Astrocyte (in vitro differentiated cells and primary cell): ENCODE results near the gene JAM3.

DNA sequence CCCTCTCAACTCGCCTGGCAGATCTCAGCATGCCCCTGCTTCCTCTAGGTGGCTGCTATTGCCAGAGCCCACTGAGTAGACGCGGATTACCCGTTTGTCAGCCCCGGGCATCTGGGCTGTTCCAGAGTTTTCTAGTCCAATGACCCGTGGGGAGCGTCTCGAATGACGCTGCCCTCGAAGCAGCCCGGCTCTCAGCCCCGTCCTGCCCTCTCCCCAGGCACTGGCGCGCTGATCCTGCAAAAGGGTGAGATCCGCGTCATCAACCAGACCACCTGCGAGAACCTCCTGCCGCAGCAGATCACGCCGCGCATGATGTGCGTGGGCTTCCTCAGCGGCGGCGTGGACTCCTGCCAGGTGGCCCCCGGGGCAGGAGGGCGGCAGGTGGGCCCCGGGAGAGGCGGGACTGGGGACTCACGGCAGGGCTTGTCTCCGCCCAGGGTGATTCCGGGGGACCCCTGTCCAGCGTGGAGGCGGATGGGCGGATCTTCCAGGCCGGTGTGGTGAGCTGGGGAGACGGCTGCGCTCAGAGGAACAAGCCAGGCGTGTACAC lies 49.7 kb downstream of the ST14 start:
- PRO-cap: no peak
- RRBS, 2 experiments: 79 to 80% methylated on average over 15 to 17 of the region's 39 CpGs

GRCh38 chr11:130217537-130218083 lies 58.0 kb downstream of the ST14 start:
- PRO-cap: no peak
- RRBS, 2 experiments: no CpG with 5 or more reads among the region's 9 CpGs

DNA sequence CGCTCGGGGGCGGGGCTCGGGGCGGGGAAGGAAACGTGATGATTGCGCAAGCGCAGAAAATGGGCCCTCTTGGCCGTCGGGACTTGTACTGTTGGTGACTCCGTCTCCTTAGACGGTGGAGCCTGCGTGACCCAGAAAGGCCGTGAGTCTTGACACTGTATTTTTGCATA lies 142 bp upstream of the ZBTB44 start:
- PRO-cap: bidirectional peak, plus-strand start at position 60 of the sequence, minus-strand start outside the sequence
- RRBS, 2 experiments: no CpG with 5 or more reads among the region's 14 CpGs

- PRO-cap: no peak
- RRBS, 2 experiments: no CpG with 5 or more reads among the region's 12 CpGs
These were observed 25.1 kb downstream of the ADAMTS8 start for GRCh38 chr11:130403106-130403917.

DNA sequence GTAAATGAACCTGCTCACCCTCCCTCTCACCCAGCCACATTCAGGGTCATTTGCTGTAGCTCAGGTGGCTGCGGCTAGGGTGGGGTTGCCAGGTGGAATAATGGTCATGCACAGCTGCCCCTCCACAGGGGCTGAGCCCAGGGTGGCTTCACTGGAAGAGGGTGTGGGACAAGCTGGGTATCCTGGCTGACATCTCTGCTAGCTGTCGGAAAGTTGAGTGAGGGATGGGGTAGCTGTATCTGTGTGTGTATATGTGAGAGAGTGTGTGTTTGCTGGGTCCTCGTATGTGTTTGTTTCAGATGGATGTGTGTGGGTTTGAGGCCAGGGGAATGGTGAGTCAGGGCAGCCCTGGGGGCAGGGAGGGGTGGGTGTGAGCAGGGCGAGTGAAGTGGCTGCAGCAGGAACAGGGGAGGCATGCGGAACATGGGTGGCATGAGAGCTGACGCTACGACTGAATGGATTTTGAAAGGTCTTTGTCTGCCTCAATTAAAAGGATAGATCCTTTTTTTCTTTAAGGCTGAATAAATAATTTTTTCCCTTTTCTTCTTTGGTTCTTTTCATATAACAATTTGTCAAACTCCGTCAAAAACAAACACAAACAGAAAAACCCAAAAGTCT lies 79.8 kb downstream of the ADAMTS15 start:
- PRO-cap: no peak
- RRBS, 2 experiments: no CpG with 5 or more reads among the region's 8 CpGs

DNA sequence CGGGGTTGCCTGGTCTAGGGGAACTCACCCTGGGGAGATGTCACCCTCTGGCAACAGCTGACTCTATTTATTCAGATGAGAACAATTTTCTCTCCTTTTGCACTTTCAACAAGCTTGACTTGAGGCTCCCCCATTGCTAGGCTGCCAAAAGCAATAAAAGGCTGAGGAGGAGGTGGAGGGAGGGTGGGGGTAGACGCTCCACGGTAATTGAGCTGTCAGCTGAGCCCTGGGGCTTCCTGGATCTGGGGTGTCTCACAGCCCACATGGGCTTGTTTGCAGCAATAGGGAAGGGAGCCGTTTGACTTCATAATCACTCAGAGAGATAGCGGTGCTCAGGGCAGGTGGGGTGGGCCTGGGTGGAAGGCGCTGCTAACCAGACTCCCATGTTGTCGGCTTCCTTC lies 158.7 kb downstream of the ADAMTS15 start:
- PRO-cap: no peak
- RRBS, 2 experiments: no CpG with 5 or more reads among the region's 7 CpGs

DNA sequence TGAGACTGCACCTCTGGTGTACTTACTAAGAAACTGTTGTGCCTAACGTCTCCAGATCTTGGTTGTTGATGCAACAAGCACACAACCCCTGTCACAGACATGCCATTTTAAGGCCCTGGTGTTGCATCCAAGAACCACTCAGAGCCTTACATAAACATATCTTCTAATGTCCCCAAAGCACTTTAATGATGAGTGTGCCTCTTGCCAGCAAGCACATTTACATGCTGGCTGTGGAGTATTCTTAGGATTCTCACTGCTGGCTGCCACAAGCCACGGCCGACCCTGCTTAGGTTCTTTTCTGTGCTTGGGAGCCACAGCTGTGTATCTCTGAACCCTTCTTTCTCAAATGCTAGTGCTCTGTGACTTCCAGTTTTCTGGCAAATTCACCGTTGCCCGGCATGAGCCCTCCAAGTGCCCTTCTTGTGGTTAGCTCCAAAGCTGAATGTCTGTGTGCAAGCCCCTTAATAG lies 201.4 kb downstream of the ADAMTS15 start:
- PRO-cap: no peak
- RRBS, 2 experiments: no CpG with 5 or more reads among the region's 5 CpGs

- PRO-cap: unidirectional peak, minus-strand start at chr11:130675855
- RRBS, 2 experiments: no CpG with 5 or more reads among the region's 12 CpGs
These were observed 227.0 kb downstream of the ADAMTS15 start for GRCh38 chr11:130675219-130676049.

- PRO-cap: no peak
- RRBS, 2 experiments: no CpG with 5 or more reads among the region's 6 CpGs
These were observed 27.0 kb downstream of the SNX19 start for GRCh38 chr11:130889157-130889896.

DNA sequence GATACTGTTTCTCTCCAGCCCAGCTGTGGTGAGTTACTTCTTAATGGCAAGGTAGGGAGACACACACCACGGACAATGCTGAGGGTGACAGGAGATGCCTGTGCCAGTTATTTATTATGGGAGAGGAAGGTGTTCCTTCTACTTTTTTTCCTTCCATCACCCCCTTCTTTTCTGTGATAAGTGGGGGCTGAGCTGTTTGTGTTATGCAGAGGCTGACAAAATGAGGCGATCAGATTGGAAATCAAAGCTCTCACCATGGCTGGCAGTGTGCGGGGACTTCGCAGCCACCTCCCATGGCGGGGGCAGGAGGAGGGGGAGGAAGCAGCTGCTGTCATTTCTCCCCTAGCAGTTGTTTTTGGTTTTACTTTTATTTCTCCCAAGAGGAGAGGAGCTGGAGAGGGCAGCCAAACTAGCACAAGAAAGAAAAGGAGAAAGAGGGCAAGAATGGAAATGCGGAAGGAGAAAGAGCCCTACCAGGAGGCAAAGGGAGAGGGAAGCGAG lies 755.9 kb downstream of the NTM start:
- PRO-cap: no peak
- RRBS, 2 experiments: no CpG with 5 or more reads among the region's 7 CpGs

DNA sequence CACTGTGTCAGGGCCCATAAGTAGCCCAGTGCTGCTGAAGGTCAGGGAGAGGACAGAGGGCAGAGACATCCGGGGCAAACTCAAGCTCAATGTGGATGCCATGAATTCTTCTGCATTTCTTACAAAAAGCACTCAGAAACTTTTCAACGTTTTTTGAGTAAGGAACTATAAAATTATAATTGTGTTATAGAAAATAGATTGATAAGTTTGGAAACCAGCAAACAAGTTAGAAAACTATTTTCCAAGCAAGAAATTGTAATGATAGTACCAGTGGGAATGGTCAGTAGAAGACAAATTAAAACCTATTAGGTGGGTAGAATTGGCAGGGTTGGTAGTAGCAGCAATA lies 285.8 kb downstream of the OPCML start:
- PRO-cap: no peak
- RRBS, 2 experiments: no CpG with 5 or more reads among the region's 2 CpGs

- PRO-cap: unidirectional peak, minus-strand start at chr11:133951777
- RRBS, 2 experiments: 14 to 21% methylated on average over 9 to 12 of the region's 36 CpGs
These were observed 5.0 kb downstream of the IGSF9B start for GRCh38 chr11:133951330-133952517.

GRCh38 chr11:133964998-133965585 lies 8.3 kb upstream of the IGSF9B start:
- PRO-cap: no peak
- RRBS, 2 experiments: 34% methylated on average over 4 of the region's 10 CpGs; no CpG with 5 or more reads in 1 of the 2 experiments

GRCh38 chr11:133970732-133971017 lies 13.9 kb upstream of the IGSF9B start:
- PRO-cap: no peak
- RRBS, 2 experiments: 81 to 100% methylated on average over 1 to 2 of the region's 5 CpGs

- PRO-cap: no peak
- RRBS, 2 experiments: no CpG with 5 or more reads among the region's 15 CpGs
These were observed 34.1 kb upstream of the JAM3 start for GRCh38 chr11:134034512-134035413.

GRCh38 chr11:134068715-134069339 lies at the start of gene JAM3:
TSS of gene JAM3 (plus strand) at chr11:134069072.
- PRO-cap: unidirectional peak, plus-strand start at chr11:134069071
- RRBS, 2 experiments: 2% methylated on average over 16 to 17 of the region's 52 CpGs

DNA sequence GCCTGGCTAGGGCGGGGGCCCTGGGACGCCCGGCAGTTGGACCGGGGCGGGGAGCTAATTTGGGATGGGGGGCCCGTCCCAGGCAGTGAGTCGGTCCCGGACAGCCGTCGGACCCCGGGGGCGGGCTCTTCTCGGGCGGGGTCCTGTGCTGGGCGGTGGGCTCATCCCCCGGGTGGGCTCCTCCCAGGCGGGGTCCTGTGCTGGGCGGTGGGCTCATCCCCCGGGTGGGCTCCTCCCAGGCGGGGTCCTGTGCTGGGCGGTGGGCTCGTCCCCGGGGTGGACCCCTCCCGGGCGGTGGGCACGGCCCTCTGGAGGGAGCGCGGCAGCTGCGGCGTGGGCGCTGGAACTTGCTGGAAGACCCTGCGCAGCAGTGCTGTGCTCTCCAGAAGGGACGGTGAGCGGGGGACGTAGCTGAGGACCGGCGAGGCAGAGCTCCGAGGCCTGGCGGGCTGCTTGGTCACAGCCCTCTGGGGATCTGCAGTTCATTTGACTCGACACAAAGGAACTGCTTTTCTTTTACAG lies 529 bp downstream of the JAM3 start:
- PRO-cap: no peak
- RRBS, 2 experiments: 2 to 4% methylated on average over 16 to 21 of the region's 40 CpGs

- PRO-cap: no peak
- RRBS, 2 experiments: no CpG with 5 or more reads among the region's 2 CpGs
These were observed 45.8 kb downstream of the NCAPD3 start for GRCh38 chr11:134177892-134178377.

DNA sequence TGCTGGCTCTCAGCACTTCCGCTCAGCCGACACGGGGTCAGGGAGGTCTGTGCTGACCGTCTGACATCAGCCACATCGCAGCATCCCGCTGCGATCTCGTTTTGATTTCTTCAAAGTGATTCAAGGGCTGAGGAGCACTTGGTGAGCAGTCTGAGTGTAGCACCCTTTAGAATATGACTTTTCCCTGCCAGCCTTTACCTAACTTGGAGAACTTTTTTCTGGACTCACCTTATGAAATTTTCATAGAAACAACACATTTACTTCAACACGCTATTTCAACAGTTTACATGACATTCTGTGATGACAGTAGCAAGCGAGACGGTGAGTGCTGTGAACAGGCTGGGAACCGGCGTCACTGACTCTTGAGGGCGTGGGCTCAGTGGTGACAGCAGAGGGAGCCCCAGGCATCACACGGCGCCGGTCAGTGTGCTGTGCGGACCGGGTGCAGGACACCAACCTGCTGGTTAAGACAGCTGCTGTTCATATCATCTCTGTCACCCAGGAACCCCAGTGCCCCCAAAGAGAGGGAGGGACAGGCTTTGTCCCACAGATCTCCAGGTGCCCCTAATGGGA lies 18.6 kb downstream of the B3GAT1 start:
- PRO-cap: no peak
- RRBS, 2 experiments: 22 to 30% methylated on average over 6 of the region's 19 CpGs

DNA sequence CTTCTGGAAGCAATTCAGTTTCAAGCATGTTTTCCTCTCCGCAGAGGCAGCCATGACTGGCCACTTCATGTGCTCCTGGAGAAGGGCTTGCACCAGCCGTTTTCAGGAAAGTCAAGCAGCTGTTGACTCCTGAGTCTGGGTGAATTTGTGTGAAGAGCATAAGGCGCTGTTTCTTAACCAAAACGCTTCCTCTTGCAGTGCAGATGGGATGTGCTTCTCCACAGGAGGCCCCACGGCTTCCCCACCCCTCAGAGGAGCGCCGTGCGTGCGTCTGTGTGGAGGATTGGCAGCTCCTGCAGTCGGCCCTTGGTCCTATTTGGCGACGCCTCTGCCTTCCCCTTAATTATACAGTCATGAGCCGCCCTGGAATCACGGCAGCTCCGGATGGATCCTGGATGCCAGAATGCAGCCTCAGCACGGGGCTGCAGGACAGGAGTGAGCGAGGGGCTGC lies 54.1 kb upstream of the B3GAT1 start:
- PRO-cap: no peak
- RRBS, 2 experiments: 2 to 6% methylated on average over 2 of the region's 17 CpGs